Tibial artery (tissue), 1 donor: ENCODE measurements around the genes SRRM3 and YWHAG.

- PRO-cap, result no peak
Observed at GRCh38 chr7:76108303-76108878, 60.5 kb downstream of the MDH2 start.

GRCh38 chr7:76108879-76109344 is 61.0 kb downstream of the MDH2 start:
- PRO-cap, result no peak

- PRO-cap, result bidirectional peak, plus-strand start at chr7:76166718, minus-strand start at chr7:76166591
Observed at GRCh38 chr7:76166335-76167510, 35.0 kb upstream of the SRRM3 start.

GRCh38 chr7:76191709-76192207 is 9.9 kb upstream of the SRRM3 start:
- PRO-cap, result no peak

- PRO-cap, result no peak
Observed at GRCh38 chr7:76201497-76202123, at the start of gene SRRM3. TSS of gene SRRM3 (plus strand) at chr7:76201896.

DNA sequence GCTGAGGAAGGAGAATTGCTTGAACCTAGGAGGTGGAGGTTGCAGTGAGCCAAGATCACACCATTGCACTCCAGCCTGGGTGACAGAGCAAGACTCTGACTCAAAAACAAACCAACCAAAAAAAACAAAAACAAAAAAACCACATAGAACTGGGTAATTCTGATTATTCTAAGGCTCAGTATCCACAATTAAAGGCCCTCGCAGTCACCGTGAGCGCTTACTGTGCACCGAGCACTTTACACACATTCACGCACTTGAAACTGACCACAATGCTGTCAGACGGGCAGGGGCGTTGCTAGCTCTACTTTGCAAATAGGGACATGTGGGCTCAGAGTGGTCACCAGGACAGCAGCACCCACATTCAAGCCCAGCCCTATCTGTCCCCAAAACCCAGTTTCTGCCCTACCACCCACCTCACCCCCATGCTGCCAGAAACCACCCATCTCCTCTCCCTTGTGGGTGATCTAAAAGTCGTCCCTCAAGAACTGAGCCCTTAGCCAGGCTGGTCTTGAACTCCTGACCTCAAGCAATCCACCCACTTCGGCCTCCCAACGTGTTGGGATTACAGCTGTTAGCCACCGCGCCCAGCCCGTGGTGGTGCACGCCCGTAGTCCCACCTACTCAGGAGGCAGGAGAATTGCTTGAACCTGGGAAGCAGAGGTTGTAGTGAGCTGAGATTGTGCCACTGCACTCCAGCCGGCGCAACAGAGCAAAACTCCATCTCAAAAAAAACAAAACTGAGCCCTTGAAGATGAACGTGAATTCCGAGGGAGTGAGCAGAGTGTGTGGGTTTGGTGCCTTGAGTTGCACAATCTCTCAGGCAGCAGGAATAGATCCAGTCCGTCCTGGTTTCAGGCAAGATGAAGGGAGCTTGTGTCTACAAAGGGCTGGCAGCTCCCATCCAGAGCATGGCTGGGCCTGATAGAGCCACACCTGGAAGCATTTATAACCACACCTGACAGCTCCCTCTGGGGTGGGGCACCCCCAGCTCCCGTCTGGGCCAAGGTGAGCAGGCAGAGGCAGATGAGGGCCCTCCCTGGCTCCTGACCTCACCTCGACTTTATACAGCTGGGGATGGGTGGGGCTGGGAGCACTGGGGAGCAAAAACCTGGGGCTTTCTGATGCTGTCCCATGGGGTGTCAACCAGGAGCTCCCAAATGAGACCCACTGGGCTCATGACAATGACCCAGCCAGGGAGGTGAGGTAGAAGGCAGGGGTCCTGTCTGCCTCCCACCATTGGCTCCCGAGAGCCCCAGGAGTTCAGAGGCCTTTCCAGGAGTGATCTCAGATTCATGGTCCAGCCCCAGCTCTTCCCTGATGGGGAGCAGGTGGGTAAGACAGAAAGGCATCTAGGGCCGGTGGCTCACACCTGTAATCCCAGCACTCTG is 5.3 kb upstream of the HSPB1 start:
- PRO-cap, result bidirectional peak, plus-strand start at position 838 of the sequence, minus-strand start at position 719 of the sequence

GRCh38 chr7:76300114-76300650 is 2.3 kb upstream of the HSPB1 start:
- PRO-cap, result no peak

DNA sequence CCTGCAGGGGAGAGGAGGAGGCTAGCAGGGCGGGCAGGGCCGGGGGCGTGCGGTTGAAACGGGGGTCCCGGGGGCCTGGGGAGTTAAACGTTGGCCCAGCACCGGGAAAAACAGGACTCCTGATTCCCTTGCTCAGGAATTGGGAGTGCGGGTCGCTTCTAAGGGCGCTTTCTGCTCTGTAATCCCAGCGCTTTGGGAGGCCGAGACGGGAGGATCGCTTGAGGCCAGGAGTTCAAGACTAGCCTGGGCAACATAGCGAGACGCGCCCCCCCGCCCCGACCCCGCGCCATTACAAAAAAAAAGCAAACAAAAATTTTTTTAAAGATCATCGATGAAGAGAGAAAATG is 592 bp downstream of the HSPB1 start:
- PRO-cap, result bidirectional peak, plus-strand start at position 184 of the sequence, minus-strand start outside the sequence

- PRO-cap, result no peak
Observed at GRCh38 chr7:76309898-76310997, 7.8 kb downstream of the HSPB1 start.

GRCh38 chr7:76329214-76329663 is 26.8 kb downstream of the HSPB1 start:
- PRO-cap, result no peak

- PRO-cap, result bidirectional peak, plus-strand start at chr7:76359077, minus-strand start at chr7:76358989
Observed at GRCh38 chr7:76358574-76359207, at the start of gene YWHAG. TSS of gene YWHAG (minus strand) at chr7:76358991.

DNA sequence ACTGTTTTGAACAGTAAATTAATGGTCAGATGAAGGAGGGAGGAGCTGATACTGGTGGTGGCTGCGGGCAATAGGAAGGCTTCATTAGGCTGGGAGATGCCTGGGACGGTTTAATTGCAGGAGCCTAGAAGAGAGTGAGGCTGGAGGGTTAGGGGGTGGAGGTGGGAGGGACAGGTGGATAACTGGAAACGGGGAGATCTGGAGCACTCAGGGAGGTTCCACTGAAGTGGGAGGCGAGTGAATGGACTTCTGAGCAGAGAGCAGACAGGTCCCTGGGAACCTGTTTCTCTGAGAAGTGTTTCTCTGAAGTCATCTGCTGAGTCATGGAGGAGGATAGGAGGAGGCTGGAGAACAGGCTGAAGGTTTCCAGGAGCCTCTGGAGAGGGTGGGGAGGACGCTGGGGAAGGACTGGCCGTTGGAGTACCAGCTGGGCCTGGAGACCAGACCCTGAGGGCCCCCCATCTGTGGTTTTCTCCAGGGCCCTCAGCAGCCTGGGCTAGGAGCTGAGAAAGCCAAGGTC is 14.4 kb upstream of the YWHAG start:
- PRO-cap, result unidirectional peak, plus-strand start at position 379 of the sequence

GRCh38 chr7:76511300-76511509 is 853 bp downstream of the UPK3B start:
- PRO-cap, result no peak

DNA sequence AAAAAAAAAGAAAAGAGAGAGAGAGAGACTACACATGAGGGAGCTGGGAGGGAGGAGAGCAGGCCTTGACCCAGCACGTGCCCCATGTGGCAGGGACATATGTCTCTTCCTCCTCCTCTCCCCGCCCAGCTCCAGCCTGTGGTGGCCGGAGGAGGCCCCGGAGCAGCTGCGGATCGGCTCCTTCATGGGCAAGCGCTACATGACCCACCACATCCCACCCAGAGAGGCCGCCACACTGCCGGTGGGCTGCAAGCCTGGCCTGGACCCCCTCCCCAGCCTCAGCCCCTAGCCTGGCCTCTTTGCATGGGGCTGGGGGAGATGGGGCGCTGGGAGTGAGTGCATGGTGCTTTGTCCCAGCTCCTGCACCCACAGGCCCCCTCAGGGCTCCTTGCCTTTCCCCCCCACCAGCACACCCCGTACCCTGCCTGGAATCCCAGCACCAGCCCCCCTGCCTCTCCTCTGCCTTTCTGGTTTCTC is 4.6 kb downstream of the UPK3B start:
- PRO-cap, result no peak

- PRO-cap, result no peak
Observed at GRCh38 chr7:76590697-76591414, 36.2 kb downstream of the POMZP3 start.

- PRO-cap, result no peak
Observed at GRCh38 chr7:76839243-76839819, 192.8 kb downstream of the SPDYE17 start.

DNA sequence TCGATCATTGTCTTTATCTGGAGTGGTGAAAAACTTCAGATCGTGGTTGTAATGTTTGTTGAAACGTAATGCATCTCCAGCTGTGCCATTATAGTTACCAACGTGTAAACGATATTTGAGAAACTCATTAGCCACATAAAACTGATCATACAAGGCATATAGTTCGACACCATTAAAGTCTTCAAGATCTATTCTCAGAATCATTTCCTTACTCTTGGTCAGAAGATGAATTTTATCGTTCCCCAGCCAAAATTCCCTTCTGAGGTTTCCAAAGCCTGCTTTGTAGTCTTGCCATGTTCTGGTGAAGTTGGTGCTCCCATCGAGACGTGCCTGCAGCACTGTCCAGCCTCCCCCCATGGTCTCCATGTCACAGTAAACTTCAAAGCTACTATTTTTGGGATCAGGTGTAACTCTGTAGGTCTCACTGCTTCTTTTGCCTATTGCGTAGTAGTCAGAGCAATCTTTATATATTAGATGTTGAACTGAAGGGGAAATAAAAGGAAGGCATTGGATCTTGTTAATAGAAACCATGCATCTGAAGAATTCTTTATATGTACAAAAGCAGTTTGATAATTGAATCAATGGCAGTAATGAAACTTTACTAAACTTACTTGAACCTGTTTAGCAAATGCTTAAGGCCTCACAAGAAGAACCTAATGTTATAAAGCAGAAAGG is 3.0 kb downstream of the FGL2 start:
- PRO-cap, result unidirectional peak, plus-strand start at position 294 of the sequence

DNA sequence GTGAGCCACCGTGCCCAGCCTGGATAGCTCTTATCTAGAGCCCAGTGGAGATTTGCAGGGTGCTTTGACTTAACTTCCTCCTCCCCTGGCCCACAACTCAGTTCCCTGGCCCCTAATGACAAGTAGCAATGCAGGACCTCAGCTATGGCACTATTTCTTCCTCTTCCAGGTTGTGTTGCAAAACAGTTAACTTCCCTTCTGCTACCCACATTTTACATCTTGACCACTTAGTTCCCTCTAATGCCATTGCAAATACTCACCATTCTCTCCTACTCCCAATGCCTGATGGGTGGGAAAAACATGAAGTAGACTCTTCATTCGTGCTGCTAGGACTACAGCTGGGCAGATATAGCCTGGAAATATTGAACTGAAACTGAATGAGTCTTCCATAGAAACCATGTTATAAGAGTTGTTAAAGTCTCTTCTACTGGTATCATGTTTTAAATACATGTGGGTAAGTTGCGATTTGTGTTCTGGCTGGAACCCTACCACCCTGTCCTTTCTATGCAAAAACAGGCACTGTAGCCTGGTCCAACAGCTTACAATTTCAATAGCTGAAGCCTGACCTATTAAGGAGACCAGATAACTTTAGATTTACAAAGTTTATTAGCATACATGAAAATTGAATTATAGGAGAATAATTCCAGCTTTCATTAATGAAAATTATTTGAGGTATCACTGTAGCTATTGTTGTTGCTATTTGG is 39.2 kb upstream of the FGL2 start:
- PRO-cap, result no peak

DNA sequence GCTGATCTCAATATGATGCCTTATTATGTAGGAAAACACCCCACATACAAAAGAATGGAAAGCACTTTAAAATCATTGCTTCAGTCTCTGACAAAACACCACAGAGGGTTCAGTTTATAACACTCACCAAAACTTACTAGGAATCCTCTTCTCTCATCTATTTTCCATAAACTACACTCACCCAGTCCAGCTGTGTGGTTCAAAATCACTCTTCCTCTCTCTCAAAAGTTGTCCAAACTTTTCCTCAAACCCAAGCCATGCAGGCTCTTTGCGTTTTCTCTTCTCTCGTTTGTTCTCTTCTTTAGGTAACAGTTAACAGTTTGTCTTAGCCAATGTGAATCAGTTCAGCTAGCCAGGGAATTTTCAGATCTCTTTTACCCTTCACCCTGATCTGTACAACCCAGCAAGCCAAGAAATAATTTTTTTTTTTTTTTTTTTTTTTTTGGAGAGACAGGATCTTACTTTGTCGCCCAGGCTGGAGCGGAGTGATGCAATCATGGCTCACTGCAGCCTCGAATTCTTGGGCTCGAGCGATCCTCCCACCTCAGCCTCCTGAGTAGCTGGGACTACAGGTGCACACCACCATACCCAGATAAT is 78.5 kb upstream of the FGL2 start:
- PRO-cap, result no peak

GRCh38 chr7:77428718-77429332 is 12.7 kb upstream of the GSAP start:
- PRO-cap, result no peak